Skeletal muscle tissue (tissue), 7 donors: ENCODE measurements around the gene PPP1R2B.

GRCh38 chr5:154769106-154770083 lies 14.2 kb downstream of the LARP1 start:
- PRO-cap, 3 experiments = no peak in any of the 3 experiments
- RAMPAGE, long total RNA = no peak
- RRBS, 2 experiments = no CpG with 5 or more reads among the region's 6 CpGs

GRCh38 chr5:154779865-154780513 lies 24.8 kb downstream of the LARP1 start:
- PRO-cap, 3 experiments = no peak in any of the 3 experiments
- RAMPAGE, long total RNA = no peak
- RRBS, 2 experiments = no CpG with 5 or more reads among the region's 3 CpGs

GRCh38 chr5:154793366-154793813 lies 38.2 kb downstream of the LARP1 start:
- PRO-cap, 3 experiments = no peak in any of the 3 experiments
- RAMPAGE, long total RNA = no peak
- RRBS, 2 experiments = no CpG with 5 or more reads among the region's 7 CpGs

- PRO-cap, 3 experiments = no peak in any of the 3 experiments
- RAMPAGE, long total RNA = no peak
- RRBS, 2 experiments = no CpG with 5 or more reads among the region's 5 CpGs
Measured at GRCh38 chr5:154816321-154817182, 33.9 kb downstream of the FAXDC2 start.

GRCh38 chr5:154844725-154845350 lies 5.6 kb downstream of the FAXDC2 start:
- PRO-cap, 3 experiments = no peak in any of the 3 experiments
- RAMPAGE, long total RNA = no peak
- RRBS, 2 experiments = no CpG with 5 or more reads among the region's 5 CpGs

GRCh38 chr5:154871941-154872180 lies 13.4 kb downstream of the CNOT8 start:
- PRO-cap, 3 experiments = no peak in any of the 3 experiments
- RAMPAGE, long total RNA = no peak
- RRBS, 2 experiments = no CpG with 5 or more reads among the region's 3 CpGs

- PRO-cap, 3 experiments = no peak in any of the 3 experiments
- RAMPAGE, long total RNA = no peak
- RRBS, 2 experiments = no CpG with 5 or more reads among the region's 1 CpG
Measured at GRCh38 chr5:154877001-154877484, 18.6 kb downstream of the CNOT8 start.

GRCh38 chr5:155136902-155137355 lies 123.4 kb downstream of the KIF4B start:
- PRO-cap, 3 experiments = no peak in any of the 3 experiments
- RAMPAGE, long total RNA = no peak
- RRBS, 2 experiments = no CpG with 5 or more reads among the region's 3 CpGs

DNA sequence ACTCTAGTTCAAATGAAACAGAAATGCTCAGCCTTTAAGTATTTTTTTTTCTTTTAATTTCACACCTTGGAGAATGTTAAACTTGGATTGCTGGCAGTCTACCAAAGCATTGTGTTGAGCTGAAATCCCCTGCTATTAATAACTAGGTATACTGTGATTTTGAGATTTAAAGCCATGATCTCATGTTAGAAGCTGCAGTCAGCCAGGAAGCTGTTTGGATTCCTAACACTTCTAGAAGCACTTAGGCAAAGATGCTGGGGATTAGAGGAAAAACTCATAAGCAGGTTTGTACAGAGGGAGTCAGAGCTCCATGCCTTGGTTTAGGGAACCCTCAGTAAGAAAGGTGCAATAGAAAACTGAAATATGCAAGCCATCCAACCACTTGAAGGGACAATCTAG lies 141.4 kb downstream of the KIF4B start:
- PRO-cap, 3 experiments = no peak in any of the 3 experiments
- RAMPAGE, long total RNA = no peak

DNA sequence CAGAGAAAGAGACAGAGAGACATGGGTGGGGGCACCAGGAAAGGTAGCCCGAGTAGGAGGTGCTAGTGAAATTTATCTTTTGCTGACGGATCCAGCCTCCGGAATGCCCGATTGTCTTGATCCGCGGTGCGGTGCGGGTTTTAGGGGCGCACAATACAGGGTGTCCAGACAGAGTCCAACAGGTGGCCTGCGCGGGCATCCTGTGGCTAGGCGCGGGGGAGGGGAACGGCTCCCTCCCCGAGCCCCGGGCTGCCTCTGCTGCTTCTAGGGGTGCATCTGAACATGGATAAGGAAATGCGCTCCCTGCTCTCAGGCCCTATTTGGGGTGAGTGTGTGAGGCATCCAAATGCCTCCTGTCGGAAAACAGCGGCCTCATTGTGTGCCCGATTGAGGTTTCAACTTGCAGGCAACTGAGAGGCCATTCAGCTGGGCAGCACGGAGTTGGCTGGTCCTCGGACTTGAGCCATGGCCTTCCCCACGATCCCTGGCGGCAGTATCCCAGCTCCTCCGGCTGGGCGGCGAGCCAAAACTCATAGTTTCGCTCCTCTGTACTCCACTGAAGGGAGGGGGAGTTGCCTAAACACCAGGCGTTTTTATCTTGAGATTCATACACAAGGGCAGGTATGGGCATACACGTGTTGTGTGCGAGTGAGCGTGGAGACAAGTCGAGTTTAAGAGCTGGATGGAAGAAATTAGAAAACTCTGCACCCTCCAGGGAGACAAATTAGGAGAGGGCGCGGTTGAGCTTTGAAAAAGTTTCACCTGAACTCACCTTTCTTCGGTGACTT lies 597.3 kb upstream of the SGCD start:
- PRO-cap, 3 experiments = no peak in any of the 3 experiments
- RAMPAGE, long total RNA = no peak
- RRBS, 2 experiments = 0% methylated on average over 5 of the region's 36 CpGs; no CpG with 5 or more reads in 1 of the 2 experiments

- PRO-cap, 3 experiments = no peak in any of the 3 experiments
- RAMPAGE, long total RNA = no peak
- RRBS, 2 experiments = no CpG with 5 or more reads among the region's 3 CpGs
Measured at GRCh38 chr5:156367691-156367941, 40.7 kb downstream of the SGCD start.

DNA sequence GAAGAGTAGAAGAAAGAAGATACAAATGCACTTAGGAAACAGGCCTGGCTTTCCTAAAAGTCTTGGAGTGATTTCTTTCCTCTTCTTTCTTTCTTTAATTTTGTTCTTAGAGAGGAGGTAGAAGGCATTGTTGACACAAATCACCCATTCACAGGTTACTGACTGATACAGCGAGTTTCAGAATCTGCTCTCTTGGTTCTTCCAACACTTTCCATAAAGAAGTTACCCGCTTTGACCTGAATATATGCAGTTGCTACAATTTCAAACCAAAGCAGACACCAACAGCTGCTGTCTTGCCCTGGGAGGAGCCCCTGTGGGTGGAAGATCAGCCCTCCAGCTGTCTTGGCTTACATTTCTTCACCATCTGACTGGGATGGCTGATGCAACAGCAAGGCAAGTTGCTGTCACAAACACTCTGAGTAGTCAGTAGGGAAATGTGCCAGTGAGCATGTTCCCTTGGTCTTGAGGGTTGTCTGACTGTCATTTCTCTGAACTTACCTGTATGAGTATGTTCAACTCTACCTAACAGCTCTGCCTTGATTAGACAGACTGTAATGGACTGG lies 152.8 kb downstream of the SGCD start:
- PRO-cap, 3 experiments = no peak in any of the 3 experiments
- RAMPAGE, long total RNA = no peak
- RRBS, 2 experiments = no CpG with 5 or more reads among the region's 2 CpGs

DNA sequence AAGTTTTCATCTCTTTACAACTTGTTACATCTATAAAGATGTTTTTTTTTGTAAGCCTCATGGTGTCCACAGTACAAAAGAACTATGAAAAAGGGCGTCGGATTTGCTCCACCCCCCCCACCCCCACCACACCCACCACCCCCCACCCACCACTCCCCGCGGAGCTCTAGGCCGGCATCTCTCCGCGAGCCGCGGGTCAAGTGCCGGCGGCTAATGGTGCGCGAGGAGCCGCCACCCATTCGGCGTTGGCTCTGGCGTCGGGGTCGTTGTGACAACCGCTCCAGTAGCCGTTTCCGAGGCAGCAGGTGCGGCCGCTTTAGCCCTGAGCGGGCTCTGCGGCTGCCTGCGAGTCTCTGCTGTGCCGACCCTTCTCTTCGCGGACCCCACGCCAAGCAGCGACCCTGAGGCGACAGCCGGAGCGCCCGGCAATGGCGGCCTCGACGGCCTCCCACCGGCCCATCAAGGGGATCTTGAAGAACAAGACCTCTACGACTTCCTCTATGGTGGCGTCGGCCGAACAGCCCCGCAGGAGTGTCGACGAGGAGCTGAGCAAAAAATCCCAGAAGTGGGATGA lies at the start of gene PPP1R2B:
Gene PPP1R2B (plus strand): TSS at position 161 of the 574 bp plus-strand sequence.
- PRO-cap, 3 experiments = no peak in any of the 3 experiments
- RAMPAGE, long total RNA = no peak
- RRBS, 2 experiments = no CpG with 5 or more reads among the region's 47 CpGs

DNA sequence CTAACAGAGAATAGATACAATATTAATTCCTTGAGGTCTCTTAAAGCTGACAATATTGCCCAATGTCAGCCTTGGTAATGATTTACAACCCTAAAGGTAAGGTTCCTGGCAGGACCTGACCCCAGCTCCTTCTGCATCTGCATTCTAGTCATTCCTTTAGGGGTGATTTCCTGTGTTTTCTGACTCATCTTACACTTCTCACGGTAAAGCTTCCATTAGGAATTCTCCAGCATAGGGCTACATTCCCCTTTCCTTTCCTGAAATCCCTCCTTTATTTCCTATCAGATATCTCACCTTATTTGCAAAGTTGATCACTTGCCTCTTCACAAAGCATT lies 9.3 kb downstream of the HAVCR1 start:
- PRO-cap, 3 experiments = no peak in any of the 3 experiments
- RAMPAGE, long total RNA = no peak
- RRBS, 2 experiments = no CpG with 5 or more reads among the region's 1 CpG

DNA sequence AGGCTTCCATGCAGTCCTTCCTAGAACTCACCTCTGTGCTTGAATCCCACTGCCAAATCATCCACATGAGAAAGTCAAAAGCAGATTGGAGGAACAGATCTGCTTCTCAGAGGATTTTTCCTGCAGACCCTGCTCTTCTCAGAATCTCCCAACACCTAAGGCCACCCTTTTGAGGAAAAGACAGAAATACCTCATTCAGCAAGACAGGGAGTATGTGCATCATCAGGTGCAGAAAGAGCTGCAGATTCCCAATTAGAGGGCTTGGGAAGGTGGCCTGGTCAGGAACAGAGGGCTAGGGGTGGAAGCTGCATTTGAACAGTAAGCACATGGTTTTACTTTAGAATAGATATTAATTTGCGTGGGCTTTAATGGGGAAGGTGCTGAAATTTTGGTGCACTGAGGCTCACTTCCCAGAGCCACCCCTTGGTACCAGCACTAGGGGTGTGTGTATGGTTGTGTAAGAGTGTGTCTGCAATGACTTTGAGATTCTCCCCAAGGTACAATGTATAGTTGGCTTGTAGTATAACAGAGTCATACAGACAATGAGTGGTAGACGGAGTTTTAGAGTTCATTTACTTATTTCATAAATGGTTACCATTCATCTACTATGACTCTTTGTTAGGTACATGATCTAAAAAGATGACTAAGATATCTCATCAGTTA lies 9.3 kb upstream of the CYFIP2 start:
- PRO-cap, 3 experiments = no peak in any of the 3 experiments
- RAMPAGE, long total RNA = no peak
- RRBS, 2 experiments = no CpG with 5 or more reads among the region's 2 CpGs

DNA sequence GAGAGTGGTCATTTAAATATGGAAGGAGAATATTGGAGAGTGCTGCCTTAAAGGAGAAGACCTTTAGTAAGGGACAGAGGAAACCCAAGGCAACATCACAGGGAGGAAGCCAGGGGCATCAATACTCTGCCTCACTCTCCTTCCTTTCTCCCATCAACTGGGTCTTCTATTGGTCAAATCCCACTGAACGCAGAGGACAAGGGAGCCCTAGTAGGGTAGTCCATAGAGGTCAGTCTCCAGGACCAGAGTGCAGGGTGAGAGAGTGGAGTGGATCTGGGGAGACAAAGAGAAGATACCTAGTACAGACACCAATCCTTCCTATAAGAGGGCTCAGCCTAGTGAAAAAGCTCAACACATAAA lies 8.3 kb upstream of the CYFIP2 start:
- PRO-cap, 3 experiments = no peak in any of the 3 experiments
- RAMPAGE, long total RNA = no peak
- RRBS, 2 experiments = no CpG with 5 or more reads among the region's 1 CpG

- PRO-cap, 3 experiments = no peak in any of the 3 experiments
- RAMPAGE, long total RNA = no peak
- RRBS, 2 experiments = 90% methylated on average over 2 of the region's 16 CpGs
Measured at GRCh38 chr5:157271511-157272407, 5.8 kb downstream of the CYFIP2 start.

- PRO-cap, 3 experiments = no peak in any of the 3 experiments
- RAMPAGE, long total RNA = no peak
- RRBS, 2 experiments = no CpG with 5 or more reads among the region's 2 CpGs
Measured at GRCh38 chr5:157431970-157432313, 28.1 kb upstream of the NIPAL4 start.

GRCh38 chr5:157463587-157464133 lies 3.6 kb downstream of the NIPAL4 start:
- PRO-cap, 3 experiments = no peak in any of the 3 experiments
- RAMPAGE, long total RNA = no peak
- RRBS, 2 experiments = no CpG with 5 or more reads among the region's 4 CpGs

DNA sequence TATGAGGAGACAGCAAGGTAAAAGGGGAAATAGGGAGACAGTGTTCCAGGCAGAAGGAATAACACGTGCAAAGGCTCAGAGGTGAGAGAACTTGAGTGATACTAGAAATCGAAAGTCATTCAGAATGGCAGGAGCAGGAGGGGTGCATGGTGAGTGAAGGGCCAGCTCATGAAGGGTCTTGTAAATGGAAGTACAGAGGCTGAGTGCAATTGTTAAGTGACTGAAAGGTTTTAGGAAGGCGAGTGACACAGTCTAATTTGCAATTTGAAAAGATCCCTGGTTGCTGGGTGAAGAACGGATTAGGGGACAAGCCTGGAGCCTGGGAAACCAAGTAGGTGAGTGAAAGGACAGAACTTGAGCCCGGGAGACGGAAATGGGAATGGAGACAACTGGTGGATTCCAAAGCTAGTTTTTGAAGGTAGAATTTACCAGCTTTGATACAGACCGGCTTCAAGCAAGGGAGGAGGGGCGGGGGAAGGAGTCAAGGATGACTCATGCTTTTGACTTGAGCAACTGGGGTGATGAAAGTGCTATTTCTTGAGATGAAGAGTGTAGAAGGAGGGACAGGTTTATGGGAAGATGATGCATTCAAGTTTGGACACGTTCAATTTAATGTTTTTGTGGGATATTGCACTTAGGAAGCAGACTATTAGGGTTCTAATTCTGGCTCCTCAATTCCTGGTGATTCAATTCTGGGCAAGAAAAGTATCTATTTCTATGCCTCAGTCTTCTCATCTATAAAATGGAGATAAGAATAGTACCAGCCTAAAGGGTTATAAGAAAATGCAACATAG lies 4.3 kb downstream of the NIPAL4 start:
- PRO-cap, 3 experiments = no peak in any of the 3 experiments
- RAMPAGE, long total RNA = no peak
- RRBS, 2 experiments = 26 to 45% methylated on average over 2 to 3 of the region's 9 CpGs